Melanocyte of skin (primary cell): ENCODE results near the gene KIF21A.

- CAGE, long polyA plus RNA, 2 experiments: no peak in any of the 2 experiments
Measured at GRCh38 chr12:32296431-32296858, 102.9 kb upstream of the FGD4 start.

GRCh38 chr12:32337300-32337914 lies 62.0 kb upstream of the FGD4 start:
- CAGE, long polyA plus RNA, 2 experiments: no peak in any of the 2 experiments

GRCh38 chr12:32455793-32456159 lies 56.4 kb downstream of the FGD4 start:
- CAGE, long polyA plus RNA, 2 experiments: no peak in any of the 2 experiments

- CAGE, long polyA plus RNA, 2 experiments: no peak in any of the 2 experiments
Measured at GRCh38 chr12:32486227-32486592, 86.9 kb downstream of the FGD4 start.

- CAGE, long polyA plus RNA, 2 experiments: no peak in any of the 2 experiments
Measured at GRCh38 chr12:32550356-32550641, 128.8 kb upstream of the DNM1L start.

GRCh38 chr12:32875439-32875995 lies 21.1 kb downstream of the PKP2 start:
- CAGE, long polyA plus RNA, 2 experiments: no peak in any of the 2 experiments

DNA sequence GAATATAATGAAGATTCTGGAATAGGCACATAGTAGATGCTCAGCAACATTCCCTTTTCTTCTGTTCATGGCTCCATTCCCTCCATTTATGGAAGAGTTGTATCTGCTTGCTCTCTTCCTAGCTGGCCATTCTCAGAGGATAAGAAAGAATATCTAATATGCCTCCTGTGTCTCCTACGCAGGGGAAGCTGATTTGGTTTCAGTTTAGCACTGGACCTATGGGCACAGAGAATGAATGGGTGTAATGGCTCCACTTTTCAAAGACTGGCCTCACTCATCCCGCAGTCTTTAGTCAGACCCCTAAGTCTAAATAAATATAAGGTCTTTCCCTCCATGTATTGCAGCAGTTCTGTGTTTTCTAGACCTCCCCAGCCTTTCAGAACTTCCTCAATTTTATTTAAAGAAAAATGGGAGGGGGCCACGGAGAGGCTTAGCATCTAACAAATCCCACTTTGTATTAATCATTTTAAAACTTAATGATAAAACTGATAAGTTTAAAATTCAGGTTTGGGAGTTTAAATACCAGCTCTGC lies 1.9 kb downstream of the PKP2 start:
- CAGE, long polyA plus RNA, 2 experiments: no peak in any of the 2 experiments

DNA sequence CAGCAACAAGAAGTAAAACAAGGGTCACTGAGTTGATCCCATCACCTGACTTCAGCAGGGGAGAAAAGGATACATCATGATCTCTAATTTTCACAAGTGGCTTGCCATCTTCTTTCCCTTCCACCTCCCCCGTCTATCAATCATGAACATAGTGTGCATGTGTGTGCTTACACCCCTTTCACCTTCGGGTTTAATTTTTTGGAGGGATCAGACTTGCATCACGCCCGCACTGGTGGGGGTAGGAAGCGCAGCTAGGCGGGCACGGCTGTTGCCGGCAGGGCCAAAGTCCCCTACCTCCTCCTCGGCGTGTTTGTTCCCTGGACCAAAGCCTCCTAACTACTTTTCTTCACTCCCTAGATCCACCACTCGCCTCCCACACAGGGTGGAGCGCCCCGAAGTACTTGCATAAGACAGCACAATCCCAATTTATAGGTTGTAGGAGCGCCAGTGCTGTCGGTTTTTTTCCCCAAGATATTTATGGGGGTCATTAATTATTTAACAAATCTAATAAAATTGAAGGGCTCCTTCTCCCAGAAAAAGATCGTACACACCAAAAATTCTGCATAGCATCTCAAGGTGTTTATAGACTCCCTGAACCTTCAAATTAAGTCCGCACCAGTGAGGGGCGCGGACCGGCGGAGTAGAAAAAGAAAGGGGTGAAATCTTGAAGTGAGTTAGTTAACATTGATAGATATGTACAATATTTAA lies 832 bp downstream of the PKP2 start:
- CAGE, long polyA plus RNA, 2 experiments: no peak in any of the 2 experiments

DNA sequence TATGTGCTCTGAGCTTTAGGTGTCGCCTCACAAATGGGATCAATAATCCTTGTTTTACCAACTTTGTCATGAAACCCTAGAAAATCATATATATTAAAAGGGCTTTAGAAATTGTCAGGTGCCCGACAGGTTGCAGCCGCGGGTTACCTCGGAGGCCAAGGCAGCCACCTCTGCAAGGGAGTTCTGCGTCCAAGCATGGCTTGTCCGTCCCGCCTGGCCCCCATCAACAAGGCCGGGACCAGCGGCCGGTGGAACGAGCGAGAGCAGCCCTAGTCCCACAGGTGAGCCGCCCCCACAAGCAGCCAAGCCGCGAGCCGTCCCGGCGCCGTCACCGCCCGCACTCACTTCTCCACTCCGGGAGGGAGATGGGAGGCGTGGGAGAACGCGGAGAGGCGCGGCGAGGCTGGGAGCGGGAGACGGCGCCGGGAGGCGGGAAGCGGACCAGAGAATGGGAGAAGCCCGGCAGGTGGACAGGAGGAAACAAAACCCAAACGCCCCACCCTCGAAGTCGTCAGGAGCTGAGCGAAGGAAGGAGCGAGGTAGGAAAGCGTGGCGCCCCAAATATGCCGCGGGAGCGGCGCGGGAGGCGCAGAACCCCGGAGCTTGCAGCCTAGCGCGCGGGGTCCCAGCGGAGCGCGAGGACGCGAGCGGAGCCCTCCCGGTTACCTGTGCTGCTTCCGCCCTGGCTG lies 769 bp downstream of the SYT10 start:
- CAGE, long polyA plus RNA, 2 experiments: no peak in any of the 2 experiments

DNA sequence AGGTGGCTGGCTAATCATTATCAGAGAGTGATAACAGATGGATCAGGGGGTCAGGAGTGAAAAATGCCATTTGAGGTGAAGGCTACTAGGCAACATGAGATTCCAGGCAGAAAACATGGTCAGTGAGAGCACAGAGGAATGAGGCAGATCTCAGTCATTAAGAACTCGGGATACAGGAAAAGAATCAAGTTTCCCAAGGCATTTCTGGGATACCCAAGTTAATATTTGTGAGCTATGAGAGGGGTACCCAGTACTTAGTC lies 77.1 kb upstream of the ALG10 start:
- CAGE, long polyA plus RNA, 2 experiments: no peak in any of the 2 experiments

- CAGE, long polyA plus RNA, 2 experiments: no peak in any of the 2 experiments
Measured at GRCh38 chr12:34032412-34033177, 10.3 kb downstream of the ALG10 start.

- CAGE, long polyA plus RNA, 2 experiments: no peak in any of the 2 experiments
Measured at GRCh38 chr12:34205642-34205896, 183.3 kb downstream of the ALG10 start.

- CAGE, long polyA plus RNA, 2 experiments: no peak in any of the 2 experiments
Measured at GRCh38 chr12:34350317-34351092, 328.2 kb downstream of the ALG10 start.

- CAGE, long polyA plus RNA, 2 experiments: no peak in any of the 2 experiments
Measured at GRCh38 chr12:37907817-37908237, 408.7 kb upstream of the ALG10B start.

DNA sequence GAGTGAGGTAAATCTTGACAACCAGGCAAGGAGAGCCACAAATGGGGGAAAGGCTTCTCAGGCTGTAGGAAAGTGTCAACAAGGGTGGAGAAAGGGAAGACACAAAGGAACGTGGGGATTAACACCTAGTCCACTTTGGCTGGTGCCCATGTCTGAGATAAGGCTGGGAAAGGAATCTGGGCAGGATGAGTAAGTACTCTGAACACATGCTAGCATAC lies 13.4 kb downstream of the CPNE8 start:
- CAGE, long polyA plus RNA, 2 experiments: no peak in any of the 2 experiments

DNA sequence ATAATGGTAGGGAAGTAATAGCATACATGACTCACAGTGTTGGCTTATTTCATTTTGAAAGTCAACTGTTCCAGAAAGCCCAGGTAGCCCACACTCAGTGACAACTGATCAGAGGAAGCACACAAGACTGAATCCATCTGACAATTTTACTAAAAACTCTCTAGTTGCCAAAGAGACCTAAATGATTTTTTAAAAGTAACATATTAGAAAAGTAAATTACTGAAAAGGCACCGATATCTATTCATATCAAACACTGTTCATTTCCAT lies 12.9 kb downstream of the CPNE8 start:
- CAGE, long polyA plus RNA, 2 experiments: no peak in any of the 2 experiments

GRCh38 chr12:39424757-39425664 lies 17.9 kb downstream of the KIF21A start:
- CAGE, long polyA plus RNA, 2 experiments: no peak in any of the 2 experiments

GRCh38 chr12:39441761-39442265 lies 1.1 kb downstream of the KIF21A start:
- CAGE, long polyA plus RNA, 2 experiments: no peak in any of the 2 experiments

GRCh38 chr12:39442959-39443764 lies at the start of gene KIF21A:
Gene KIF21A (minus strand): TSS chr12:39443120.
- CAGE, long polyA plus RNA, 2 experiments: no peak in any of the 2 experiments

DNA sequence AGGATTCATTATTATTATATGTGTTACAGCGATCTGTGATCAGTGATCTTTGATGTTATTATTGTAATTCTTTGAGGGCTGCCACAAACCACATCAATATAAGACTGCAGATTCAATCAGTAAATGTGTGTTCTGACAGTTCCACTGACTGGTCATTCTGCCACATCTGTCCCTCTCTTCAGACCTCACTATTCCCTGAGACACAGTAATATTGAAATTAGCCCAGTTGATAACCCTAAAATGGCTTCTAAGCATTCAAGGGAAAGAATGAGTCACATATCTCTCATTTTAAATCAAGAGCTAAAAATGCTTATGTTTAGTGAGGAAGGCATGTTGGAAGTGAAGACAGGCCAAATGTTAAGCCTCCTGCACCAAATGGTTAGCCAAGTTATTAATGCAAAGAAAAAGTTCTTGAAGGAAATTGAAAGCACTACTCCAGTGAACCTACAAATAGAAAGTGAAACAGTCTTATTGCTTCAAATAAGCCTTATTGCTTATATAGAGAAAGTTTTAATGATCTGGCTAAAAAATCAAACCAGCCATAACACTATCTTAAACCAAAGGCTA lies 24.5 kb upstream of the KIF21A start:
- CAGE, long polyA plus RNA, 2 experiments: no peak in any of the 2 experiments